H1 (cell line): ENCODE measurements around the genes IDS, HSFX4, GPR50 and MAGEA3.

DNA sequence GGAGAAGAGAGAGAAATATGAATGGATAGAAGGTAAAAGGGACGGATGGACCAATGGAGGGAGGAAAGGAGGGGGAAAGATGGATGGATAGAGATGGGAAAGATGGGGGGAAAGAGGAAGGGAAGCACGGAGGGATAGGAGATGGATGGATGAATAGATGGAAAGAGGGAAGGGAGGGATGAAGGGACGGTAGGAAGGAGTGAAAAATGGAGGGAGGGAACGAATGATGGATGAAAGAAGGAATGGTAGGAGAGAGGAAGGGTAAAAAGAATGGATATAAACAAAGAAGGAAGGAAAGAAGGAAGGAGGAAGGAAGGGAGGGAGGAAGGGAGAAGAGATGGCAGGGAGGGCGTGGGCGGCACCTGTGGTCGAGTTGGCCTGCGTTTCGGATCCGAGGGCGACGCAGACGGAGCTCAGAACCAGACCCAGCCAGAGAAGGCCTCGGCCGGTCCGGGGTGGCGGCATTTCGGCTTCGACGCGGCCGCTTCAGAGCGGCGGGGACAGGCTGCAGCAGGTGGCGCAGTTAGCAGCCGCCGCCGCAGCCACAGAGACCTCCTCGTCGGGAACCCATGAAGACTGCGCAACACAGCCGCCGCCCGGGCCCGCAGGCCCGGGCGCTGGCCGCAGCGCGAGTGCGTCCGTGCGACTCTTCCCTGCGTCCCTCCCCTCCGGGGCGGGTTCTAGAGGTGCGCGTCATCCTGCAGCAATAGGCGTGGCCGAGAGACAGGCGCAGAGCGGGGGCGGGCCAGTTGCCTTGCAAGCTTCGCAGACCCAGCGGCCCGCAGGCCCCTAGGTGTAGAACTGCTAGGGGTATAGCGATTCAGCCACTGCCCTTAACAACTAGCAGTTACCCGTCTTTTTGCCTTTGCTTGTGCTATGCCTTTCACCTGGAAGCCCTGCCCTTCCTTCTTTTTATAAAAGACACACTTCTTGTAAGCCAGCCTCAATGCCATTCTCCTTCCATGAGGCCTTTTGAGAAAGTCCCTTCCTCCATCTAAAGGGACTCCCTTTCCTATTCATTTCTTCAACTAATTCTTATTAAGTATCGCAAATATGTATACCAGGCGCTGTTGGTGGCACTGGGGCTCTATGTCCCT is at the start of gene IDS:
TSS of gene IDS (minus strand) at position 634 of the 1,097 bp plus-strand sequence.
- RRBS, result under 1% methylated on average over 10 of the region's 60 CpGs
CAGE:
- cytosol, long polyA plus RNA, result start-site peak on the minus strand centred at position 649 of the sequence, 53 bp wide, 273 reads
- long polyA plus RNA, result no peak
- nucleus, long polyA plus RNA, result start-site peak on the minus strand centred at position 607 of the sequence, 59 bp wide, 249 reads

- RRBS, result no CpG with 5 or more reads among the region's 14 CpGs
CAGE:
- cytosol, long polyA plus RNA, result no peak
- long polyA plus RNA, result no peak
- nucleus, long polyA plus RNA, result no peak
Observed at GRCh38 chrX:149525383-149525905, 15.4 kb upstream of the EOLA1 start.

GRCh38 chrX:149539106-149540263 is 1.3 kb upstream of the EOLA1 start:
- RRBS, result no CpG with 5 or more reads among the region's 46 CpGs
CAGE:
- cytosol, long polyA plus RNA, result no peak
- long polyA plus RNA, result no peak
- nucleus, long polyA plus RNA, result no peak

GRCh38 chrX:149929195-149929658 is at the start of gene HSFX4:
Gene HSFX4 (plus strand): TSS chrX:149929573.
- RRBS, result no CpG with 5 or more reads among the region's 4 CpGs
CAGE:
- cytosol, long polyA plus RNA, result no peak
- long polyA plus RNA, result no peak
- nucleus, long polyA plus RNA, result no peak

GRCh38 chrX:150366944-150367380 is 3.8 kb downstream of the MAMLD1 start:
- RRBS, result no CpG with 5 or more reads among the region's 5 CpGs
CAGE:
- cytosol, long polyA plus RNA, result no peak
- long polyA plus RNA, result no peak
- nucleus, long polyA plus RNA, result no peak

- RRBS, result 6% methylated on average over 19 of the region's 58 CpGs
CAGE:
- cytosol, long polyA plus RNA, result no peak
- long polyA plus RNA, result no peak
- nucleus, long polyA plus RNA, result no peak
Observed at GRCh38 chrX:150547255-150548099, 20.9 kb upstream of the MTM1 start.

- RRBS, result no CpG with 5 or more reads among the region's 10 CpGs
CAGE:
- cytosol, long polyA plus RNA, result no peak
- long polyA plus RNA, result no peak
- nucleus, long polyA plus RNA, result no peak
Observed at GRCh38 chrX:150568224-150568439, 289 bp upstream of the MTM1 start.

DNA sequence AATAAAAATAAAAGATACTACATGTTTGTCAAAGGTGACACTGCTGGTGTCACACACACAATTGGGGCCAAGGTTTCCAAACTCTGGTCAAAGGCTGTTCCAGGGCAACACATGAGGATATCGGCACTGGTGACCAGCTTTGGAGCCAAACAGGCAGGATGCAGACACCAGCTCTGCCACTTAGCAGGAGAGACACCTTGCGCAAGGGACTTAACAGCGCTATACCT is 52.3 kb downstream of the CD99L2 start:
- RRBS, result no CpG with 5 or more reads among the region's 3 CpGs
CAGE:
- cytosol, long polyA plus RNA, result no peak
- long polyA plus RNA, result no peak
- nucleus, long polyA plus RNA, result no peak

GRCh38 chrX:150873471-150874161 is 24.9 kb downstream of the CD99L2 start:
- RRBS, result no CpG with 5 or more reads among the region's 4 CpGs
CAGE:
- cytosol, long polyA plus RNA, result no peak
- long polyA plus RNA, result no peak
- nucleus, long polyA plus RNA, result no peak

- RRBS, result 88% methylated on average over 4 of the region's 16 CpGs
CAGE:
- cytosol, long polyA plus RNA, result no peak
- long polyA plus RNA, result no peak
- nucleus, long polyA plus RNA, result no peak
Observed at GRCh38 chrX:151176183-151176859, at the start of gene GPR50. Gene GPR50 (plus strand): TSS chrX:151176584.

- RRBS, result under 1% methylated on average over 10 of the region's 44 CpGs
CAGE:
- cytosol, long polyA plus RNA, result start-site peak on the plus strand at chrX:151177566-151177619, 6 reads
- long polyA plus RNA, result no peak
- nucleus, long polyA plus RNA, result no peak
Observed at GRCh38 chrX:151177470-151177887, 1.1 kb downstream of the GPR50 start.

- RRBS, result no CpG with 5 or more reads among the region's 2 CpGs
CAGE:
- cytosol, long polyA plus RNA, result no peak
- long polyA plus RNA, result no peak
- nucleus, long polyA plus RNA, result no peak
Observed at GRCh38 chrX:151734523-151734731, 119 bp upstream of the CNGA2 start.

GRCh38 chrX:151953393-151954225 is 20.9 kb downstream of the GABRE start:
- RRBS, result no CpG with 5 or more reads among the region's 5 CpGs
CAGE:
- cytosol, long polyA plus RNA, result no peak
- long polyA plus RNA, result no peak
- nucleus, long polyA plus RNA, result no peak

- RRBS, result no CpG with 5 or more reads among the region's 10 CpGs
CAGE:
- cytosol, long polyA plus RNA, result no peak
- long polyA plus RNA, result no peak
- nucleus, long polyA plus RNA, result no peak
Observed at GRCh38 chrX:151970543-151971551, 3.6 kb downstream of the GABRE start.

- RRBS, result no CpG with 5 or more reads among the region's 3 CpGs
CAGE:
- cytosol, long polyA plus RNA, result no peak
- long polyA plus RNA, result no peak
- nucleus, long polyA plus RNA, result no peak
Observed at GRCh38 chrX:152026191-152026578, 51.7 kb upstream of the GABRE start.

- RRBS, result no CpG with 5 or more reads among the region's 2 CpGs
CAGE:
- cytosol, long polyA plus RNA, result no peak
- long polyA plus RNA, result no peak
- nucleus, long polyA plus RNA, result no peak
Observed at GRCh38 chrX:152155644-152156329, 17.4 kb upstream of the MAGEA10 start.

- RRBS, result no CpG with 5 or more reads among the region's 25 CpGs
CAGE:
- cytosol, long polyA plus RNA, result no peak
- long polyA plus RNA, result no peak
- nucleus, long polyA plus RNA, result no peak
Observed at GRCh38 chrX:152698400-152698931, at the start of gene MAGEA3. Gene MAGEA3 (plus strand): TSS chrX:152698794.

- RRBS, result no CpG with 5 or more reads among the region's 8 CpGs
CAGE:
- cytosol, long polyA plus RNA, result no peak
- long polyA plus RNA, result no peak
- nucleus, long polyA plus RNA, result no peak
Observed at GRCh38 chrX:152895565-152896176, 2.2 kb upstream of the ZNF185 start.

DNA sequence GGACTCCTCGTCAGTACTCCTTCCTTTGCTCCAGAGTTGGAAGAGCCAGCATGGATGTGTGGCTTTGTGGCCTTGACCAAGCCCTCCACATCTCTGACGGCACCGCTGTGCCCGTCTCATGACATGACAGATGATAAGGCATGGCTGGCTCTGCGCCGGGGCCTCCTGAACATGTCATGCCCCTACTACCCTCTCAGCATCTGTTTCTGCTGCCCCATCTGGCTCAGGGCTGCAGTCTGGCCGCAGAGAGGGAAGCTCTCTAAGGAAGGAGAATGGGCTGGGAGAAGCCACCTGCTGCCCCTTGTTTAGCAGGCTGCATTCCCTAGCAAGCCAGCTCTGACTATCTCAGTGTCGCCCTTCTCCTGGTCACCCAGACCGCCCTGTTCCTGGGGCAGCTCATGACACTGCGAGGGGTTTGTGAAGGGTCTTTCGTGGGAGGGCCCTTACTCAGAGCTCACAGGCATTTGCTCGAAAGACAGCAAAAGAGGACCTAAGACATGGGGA is 7.2 kb downstream of the ZNF185 start:
- RRBS, result no CpG with 5 or more reads among the region's 12 CpGs
CAGE:
- cytosol, long polyA plus RNA, result no peak
- long polyA plus RNA, result no peak
- nucleus, long polyA plus RNA, result no peak

GRCh38 chrX:152917525-152918231 is 19.8 kb downstream of the ZNF185 start:
- RRBS, result 91% methylated on average over 4 of the region's 10 CpGs
CAGE:
- cytosol, long polyA plus RNA, result no peak
- long polyA plus RNA, result no peak
- nucleus, long polyA plus RNA, result no peak